ENCODE measurements around a stretch of chr1.

- PRO-cap, 7 experiments = no peak in any of the 7 experiments
- RAMPAGE, long total RNA, 2 experiments = no peak in any of the 2 experiments
Observed at GRCh38 chr1:3121079-3122118, 52.4 kb downstream of the PRDM16 start.

DNA sequence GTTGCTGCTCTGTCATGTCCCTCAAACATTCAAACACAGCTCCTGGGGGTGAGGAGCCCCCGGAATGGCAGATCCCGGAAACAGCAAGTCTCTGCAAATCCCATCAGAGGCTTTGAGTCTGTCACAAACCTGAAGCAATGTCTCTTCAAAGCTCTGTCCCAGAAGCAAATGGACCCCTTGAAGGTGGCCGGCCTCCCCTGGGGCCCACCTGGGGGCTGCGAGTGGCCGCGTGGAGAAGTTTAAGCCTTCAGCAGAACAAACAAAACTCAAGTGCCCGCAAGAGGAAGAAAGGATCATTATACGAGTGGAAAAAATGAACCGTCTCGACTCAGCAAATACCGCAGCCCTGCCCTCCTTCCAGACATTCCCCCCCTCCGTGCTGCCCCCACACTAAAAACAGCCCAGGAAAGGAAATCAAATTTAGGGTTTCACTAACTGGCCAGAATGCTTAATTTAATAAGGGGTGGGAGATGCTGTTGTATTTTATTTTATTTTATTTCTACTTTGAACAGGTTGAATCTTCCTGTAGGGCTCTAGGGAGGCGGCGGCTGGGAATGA, 53.4 kb downstream of the PRDM16 start:
- PRO-cap, 7 experiments = peak in 3 of 7 experiments; most common plus-strand start position 220 of the sequence (in 3)
- RAMPAGE, long total RNA, 2 experiments = no peak in any of the 2 experiments

- PRO-cap, 7 experiments = peak in 7 of 7 experiments; most common plus-strand start chr1:3170763 (in 6); most common minus-strand start chr1:3170633 (in 7)
- RAMPAGE, long total RNA, 2 experiments = no peak in any of the 2 experiments
Observed at GRCh38 chr1:3170286-3170939, 101.4 kb downstream of the PRDM16 start.

DNA sequence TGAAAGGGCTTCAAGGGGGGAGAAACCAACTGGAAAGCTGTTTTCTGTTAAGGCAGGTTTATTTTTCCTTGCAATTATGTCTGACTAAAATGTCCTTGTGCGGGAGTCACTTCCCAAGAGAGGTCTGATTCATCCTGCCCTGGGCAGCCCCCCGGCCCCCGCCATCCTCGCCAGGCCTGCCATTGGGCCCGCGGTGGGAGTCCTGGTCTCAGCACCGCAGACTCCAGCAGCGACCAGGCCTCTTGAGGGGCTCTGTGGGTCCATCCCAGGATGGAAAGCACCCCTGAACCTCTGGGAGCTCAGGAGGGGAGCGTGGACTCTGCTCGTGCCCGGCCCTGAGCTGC, 178.4 kb upstream of the ARHGEF16 start:
- PRO-cap, 7 experiments = no peak in any of the 7 experiments
- RAMPAGE, long total RNA, 2 experiments = no peak in any of the 2 experiments

DNA sequence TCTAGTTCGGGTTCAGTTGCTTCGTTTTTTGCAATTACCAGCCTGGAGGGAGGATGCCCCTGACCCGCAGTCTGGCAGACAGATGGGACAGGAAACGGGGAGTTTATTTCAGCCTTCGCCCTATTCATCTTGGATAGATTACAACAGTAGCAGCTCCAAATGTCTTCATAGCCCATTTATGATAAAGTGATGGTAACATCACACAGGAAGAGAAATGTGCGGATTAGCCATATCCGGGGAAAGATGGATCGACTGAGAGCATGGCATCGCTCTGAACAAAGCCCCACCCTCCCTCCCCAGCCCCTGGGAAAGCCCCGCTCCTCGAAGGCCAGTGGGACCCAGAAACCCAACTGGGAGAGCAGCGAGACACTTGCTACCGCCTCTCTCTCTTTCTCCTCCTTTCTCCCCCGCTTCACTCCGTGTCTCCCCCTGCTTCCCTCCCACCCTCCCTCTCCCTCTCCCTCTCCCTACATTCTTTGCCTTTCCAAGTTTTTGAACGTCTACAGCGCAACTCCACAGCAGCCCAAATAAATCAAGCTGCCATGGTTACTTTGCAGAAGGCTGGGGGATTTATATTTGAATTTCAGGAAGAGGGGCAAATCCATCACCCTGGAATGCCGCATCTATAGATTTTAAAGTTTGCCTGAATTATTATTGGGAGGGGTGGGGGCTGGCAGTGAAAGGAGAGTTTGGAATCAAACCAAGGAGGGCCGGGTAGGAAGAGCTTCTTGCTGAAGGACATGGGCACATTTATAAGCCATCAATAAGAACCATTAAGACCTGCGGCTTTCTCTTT, 139.5 kb upstream of the ARHGEF16 start:
- PRO-cap, 7 experiments = peak in 6 of 7 experiments; most common plus-strand start position 489 of the sequence (in 1); most common minus-strand start position 405 of the sequence (in 6)
- RAMPAGE, long total RNA, 2 experiments = no peak in any of the 2 experiments

DNA sequence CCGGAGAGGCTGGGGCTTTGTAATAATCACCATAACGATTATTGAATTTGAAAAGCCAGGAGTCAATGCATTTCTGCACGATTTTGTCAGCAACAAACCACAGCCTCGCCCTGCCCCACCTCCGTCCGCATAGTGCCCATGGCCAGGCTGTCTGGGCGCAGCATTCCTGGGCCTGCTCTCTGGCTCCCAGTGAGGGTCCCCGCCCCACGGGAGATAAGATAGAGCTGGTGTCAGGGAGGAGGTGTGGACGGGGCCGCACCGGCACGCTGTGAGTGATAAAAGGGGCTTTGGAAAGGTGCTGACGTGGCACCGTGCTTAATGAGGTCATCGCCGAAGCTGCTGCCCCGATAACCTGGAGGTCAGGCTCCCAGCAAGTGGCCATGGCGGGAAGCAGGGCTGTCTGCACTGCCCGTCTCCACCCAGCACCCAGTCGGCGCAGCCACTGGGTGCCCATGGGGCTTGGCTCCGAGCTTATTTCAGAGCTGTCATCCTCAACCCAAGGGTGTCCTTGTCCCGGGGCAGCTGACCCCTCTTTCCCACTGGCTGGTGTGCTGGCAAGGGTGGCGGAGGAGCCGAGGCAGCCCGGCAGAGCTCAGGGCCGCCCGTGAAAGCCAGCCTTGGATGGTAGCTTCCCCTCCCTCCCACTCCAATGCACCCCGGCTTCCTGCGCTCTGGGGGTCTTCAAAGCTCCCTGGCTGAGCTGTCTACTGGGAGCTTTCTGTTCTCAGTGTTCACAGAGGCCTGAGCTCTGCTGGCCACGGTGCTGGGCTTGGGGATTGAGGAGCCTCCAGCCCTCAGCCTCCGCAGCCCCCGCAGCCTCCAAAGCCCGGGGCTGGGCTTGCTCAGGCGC, 105.2 kb upstream of the ARHGEF16 start:
- PRO-cap, 7 experiments = no peak in any of the 7 experiments
- RAMPAGE, long total RNA, 2 experiments = no peak in any of the 2 experiments

- PRO-cap, 7 experiments = peak in 7 of 7 experiments; most common plus-strand start chr1:3352580 (in 5); most common minus-strand start chr1:3352553 (in 6)
- RAMPAGE, long total RNA, 2 experiments = no peak in any of the 2 experiments
Observed at GRCh38 chr1:3352182-3353445, 101.9 kb upstream of the ARHGEF16 start.

DNA sequence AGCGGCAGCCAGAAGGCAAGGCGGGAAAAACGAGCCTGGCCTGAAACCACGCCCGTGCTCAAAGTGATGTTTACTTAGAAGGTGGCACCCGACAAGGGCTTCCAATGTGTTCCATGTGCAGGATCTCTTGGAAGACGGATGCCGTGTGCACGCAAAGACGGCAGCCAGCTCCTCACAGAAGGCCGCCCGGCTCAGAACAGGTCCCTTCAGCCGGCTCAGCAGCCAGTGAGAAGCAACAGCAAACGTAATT, 94.8 kb upstream of the ARHGEF16 start:
- PRO-cap, 7 experiments = no peak in any of the 7 experiments
- RAMPAGE, long total RNA, 2 experiments = no peak in any of the 2 experiments

GRCh38 chr1:3366525-3367208, 87.8 kb upstream of the ARHGEF16 start:
- PRO-cap, 7 experiments = no peak in any of the 7 experiments
- RAMPAGE, long total RNA, 2 experiments = no peak in any of the 2 experiments

DNA sequence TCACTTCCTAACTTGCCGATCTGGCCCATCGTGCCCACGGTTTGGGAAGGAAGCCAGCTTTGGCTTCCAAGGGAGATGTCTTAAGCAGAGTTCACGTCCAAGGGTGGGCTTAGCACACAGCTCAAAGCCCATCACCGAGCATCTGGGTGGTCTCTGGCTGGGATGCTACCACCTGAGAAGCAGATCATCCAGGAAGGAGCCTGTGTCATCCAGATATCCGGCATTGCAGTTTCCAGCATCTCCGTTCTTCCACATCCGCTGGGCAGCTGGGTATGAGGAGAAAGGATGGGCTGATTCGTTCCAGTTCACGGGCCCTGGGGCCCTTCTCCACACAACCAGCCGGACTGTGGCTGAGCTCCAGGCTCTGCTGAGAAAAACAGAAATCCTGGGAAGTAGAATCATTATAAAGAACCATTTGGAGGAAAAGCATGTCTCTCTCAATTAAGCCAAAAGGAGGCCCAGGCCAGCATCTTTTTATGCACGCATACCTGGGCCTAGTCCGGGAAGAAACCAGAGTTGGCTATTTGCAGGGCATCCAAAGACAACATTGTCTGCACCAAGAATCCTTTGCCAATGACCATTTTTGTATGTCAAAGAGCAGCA, 85.1 kb upstream of the ARHGEF16 start:
- PRO-cap, 7 experiments = peak in 1 of 7 experiments; most common plus-strand start position 401 of the sequence (in 1); most common minus-strand start position 346 of the sequence (in 1)
- RAMPAGE, long total RNA, 2 experiments = no peak in any of the 2 experiments

- PRO-cap, 7 experiments = peak in 1 of 7 experiments; most common plus-strand start chr1:3560784 (in 1)
- RAMPAGE, long total RNA, 2 experiments = no peak in any of the 2 experiments
Observed at GRCh38 chr1:3560483-3560990, 50.8 kb downstream of the MEGF6 start.

DNA sequence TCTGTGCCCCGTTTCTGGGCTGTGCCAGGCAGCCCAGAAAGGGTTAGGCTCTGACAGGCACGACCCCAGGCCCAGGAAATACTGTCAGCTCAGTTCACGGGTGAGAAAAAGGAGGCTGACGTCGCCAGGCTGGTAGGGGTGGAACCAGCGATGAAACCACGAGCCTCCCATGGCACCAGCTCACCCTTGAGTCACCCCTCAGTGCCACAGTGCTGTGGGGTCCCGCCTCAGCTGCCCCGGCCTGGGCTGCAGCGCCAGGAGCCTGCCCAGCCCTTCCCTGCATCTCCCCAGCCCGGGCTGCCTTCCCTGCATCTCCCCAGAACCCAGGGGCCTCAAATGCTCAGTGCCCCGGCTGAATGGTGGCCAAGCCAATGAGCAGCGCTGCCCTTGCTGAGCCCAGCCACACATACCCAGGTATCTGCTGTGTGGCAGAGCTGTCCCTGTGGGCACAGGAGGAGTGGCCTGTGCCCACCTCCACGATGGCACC, 11.4 kb downstream of the MEGF6 start:
- PRO-cap, 7 experiments = no peak in any of the 7 experiments
- RAMPAGE, long total RNA, 2 experiments = no peak in any of the 2 experiments

GRCh38 chr1:3856436-3856740, 623 bp downstream of the CEP104 start:
- PRO-cap, 7 experiments = peak in 1 of 7 experiments; most common plus-strand start chr1:3856685 (in 1)
- RAMPAGE, long total RNA, 2 experiments = no peak in any of the 2 experiments

- PRO-cap, 7 experiments = peak in 7 of 7 experiments; most common plus-strand start chr1:3900976 (in 5); most common minus-strand start chr1:3900624 (in 1)
- RAMPAGE, long total RNA, 2 experiments = no peak in any of the 2 experiments
Observed at GRCh38 chr1:3900555-3901131, 571 bp upstream of the C1orf174 start.

- PRO-cap, 7 experiments = no peak in any of the 7 experiments
- RAMPAGE, long total RNA, 2 experiments = no peak in any of the 2 experiments
Observed at GRCh38 chr1:3922058-3922394, 22.0 kb upstream of the C1orf174 start.

GRCh38 chr1:5667935-5668516, 324.2 kb downstream of the NPHP4 start:
- PRO-cap, 7 experiments = no peak in any of the 7 experiments
- RAMPAGE, long total RNA, 2 experiments = no peak in any of the 2 experiments

GRCh38 chr1:5713111-5713936, 278.9 kb downstream of the NPHP4 start:
- PRO-cap, 7 experiments = no peak in any of the 7 experiments
- RAMPAGE, long total RNA, 2 experiments = no peak in any of the 2 experiments

- PRO-cap, 7 experiments = peak in 1 of 7 experiments; most common minus-strand start chr1:5856588 (in 1)
- RAMPAGE, long total RNA, 2 experiments = no peak in any of the 2 experiments
Observed at GRCh38 chr1:5856355-5856847, 135.8 kb downstream of the NPHP4 start.

- PRO-cap, 7 experiments = no peak in any of the 7 experiments
- RAMPAGE, long total RNA, 2 experiments = no peak in any of the 2 experiments
Observed at GRCh38 chr1:5980637-5981422, 11.4 kb downstream of the NPHP4 start.

DNA sequence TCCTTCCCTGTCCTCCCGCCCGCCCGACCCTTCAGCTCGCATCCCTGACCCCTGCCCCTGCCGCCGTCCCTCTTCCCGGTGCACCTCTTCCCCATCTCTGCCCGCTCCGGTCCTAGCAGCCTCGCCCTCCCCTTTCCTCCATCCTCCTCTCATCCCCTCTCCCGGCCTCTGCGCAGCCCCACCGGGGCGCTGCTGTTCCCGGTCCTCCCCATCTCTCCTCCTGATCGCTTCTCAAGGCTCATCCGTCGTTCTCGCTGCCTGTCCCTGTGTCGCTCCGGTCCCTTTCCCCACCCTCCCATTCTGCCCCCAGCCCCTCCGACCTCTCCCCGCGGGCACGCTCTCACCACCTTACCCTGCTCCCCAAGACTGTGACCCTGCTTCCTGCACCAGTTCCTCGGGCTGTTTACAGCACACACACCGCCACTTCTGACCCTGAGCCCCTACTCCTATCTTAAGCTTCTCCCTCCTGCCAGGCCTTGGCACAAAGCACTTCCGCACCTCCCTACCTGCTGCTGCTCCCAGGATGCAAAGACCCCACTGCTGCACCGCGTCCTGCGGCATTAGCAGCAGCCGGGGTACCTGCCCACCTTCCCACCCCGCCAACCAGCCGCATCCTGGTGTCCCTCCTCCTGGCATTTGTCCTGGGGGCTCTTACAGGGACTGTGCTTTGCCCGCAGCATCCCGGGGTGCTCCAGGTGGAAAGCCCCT, 939 bp upstream of the NPHP4 start:
- PRO-cap, 7 experiments = no peak in any of the 7 experiments
- RAMPAGE, long total RNA, 2 experiments = no peak in any of the 2 experiments